Cardiac muscle cell (in vitro differentiated cells and primary cell): Measurements from ENCODE around the genes DCAKD and CRHR1.

DNA sequence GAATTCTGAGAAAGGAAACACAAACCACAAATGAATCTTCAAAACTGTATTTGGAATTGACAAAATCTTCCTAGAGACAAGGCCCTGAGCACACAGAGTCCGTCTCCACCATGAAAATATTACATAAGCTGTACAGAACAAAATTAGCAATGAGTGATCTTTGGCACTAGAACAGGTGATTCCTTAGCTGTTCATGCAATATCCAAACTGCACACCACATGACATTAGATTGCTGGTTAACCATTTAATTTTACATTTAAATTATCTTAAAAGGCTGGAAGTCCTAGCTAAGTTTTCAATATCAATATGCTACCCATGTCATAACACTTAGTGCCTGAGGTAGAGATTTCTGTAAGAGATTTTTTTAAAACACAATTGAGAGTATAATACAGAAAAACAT, 31.7 kb downstream of the GJC1 start:
- RAMPAGE, long total RNA = no peak
- RRBS = no CpG with 5 or more reads among the region's 1 CpG

GRCh38 chr17:44965867-44966195, 2.3 kb downstream of the C1QL1 start:
- RAMPAGE, long total RNA = no peak
- RRBS = no CpG with 5 or more reads among the region's 4 CpGs

DNA sequence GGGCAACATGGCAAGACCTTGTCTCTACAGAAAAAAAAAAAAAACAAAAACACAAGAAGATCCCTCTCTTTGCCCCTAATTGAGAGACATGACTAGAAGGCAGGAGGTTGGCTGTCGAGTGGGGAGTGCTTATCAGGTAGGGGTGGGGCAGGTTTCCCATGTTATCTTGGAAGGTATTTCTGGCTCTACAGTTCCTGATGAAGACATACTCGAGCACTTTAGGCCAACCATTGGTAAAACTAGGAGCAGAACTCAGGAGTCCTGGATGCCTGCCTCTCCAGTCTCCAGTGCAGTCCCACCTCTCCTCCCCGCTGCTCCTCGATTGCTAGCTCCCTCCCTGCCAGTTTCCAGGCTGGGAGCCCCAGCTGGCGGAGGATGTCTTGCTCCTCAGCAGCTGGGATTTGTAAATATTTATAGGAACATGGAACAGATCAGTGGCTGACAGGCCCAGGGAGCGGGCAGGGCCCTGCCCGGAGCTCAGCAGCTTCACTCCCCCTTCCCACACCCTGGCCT, 11.3 kb upstream of the C1QL1 start:
- RAMPAGE, long total RNA = no peak
- RRBS = 7% methylated on average over 1 of the region's 7 CpGs

DNA sequence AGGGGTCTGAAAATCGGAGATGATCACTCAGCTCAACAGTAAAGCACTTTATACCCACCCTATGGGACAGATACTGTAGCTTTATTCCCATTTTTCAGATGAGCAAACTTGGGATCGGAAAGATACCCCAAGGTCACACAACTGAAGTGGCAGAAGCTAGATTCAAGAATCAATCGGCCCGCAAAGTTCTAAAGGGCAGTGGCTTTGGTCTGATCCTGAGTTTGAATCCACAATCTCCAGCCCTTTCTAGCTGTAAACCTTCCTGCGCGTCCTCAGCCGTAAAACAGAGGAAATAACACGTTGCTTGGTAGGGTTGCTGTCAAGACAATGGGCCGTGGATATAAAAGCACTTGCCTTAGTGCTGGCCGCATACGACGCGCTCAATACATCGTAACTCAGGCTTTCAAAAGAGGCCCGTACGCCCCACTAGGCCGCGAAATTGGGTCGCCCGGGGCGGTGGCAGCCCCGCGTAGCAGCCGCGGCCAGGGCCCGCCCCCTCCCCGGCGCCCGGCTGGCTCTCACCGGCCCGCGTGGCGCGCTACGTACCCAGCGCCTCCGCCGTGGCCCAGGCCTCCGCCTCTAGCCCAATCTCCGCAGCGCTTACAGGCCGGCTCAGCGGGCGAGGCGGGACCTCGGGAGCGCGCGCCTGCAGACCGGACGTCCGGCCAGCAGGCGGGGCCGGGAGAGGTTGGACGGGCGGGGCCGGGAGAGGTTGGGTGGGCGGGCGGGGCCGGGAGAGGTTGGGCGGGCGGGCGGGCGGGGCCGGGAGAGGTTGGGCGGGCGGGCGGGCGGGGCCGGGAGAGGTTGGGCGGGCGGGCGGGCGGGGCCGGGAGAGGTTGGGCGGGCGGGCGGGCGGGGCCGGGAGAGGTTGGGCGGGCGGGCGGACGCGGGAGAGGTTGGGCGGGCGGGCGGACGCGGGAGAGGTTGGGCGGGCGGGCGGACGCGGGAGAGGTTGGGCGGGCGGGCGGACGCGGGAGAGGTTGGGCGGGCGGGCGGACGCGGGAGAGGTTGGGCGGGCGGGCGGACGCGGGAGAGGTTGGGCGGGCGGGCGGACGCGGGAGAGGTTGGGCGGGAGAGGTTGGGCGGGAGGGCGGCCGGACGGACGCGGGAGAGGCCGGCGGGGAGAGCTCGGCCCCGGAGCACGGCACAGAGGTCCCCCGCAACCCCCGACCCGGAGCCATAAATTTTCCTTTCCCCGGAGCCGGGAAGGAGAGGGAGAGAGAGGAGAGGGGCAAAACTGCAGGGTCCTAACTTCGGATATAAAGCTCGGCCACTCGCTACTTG, at the start of gene DCAKD:
TSS of gene DCAKD (minus strand) at position 626 of the 1,284 bp plus-strand sequence.
- RAMPAGE, long total RNA = no peak
- RRBS = 2% methylated on average over 42 of the region's 135 CpGs

- RAMPAGE, long total RNA = start-site peak on the minus strand at chr17:45060943-45061121, 268 and 105 reads in 2 replicates
- RRBS = 4% methylated on average over 10 of the region's 41 CpGs
These were observed 503 bp upstream of the NMT1 start for GRCh38 chr17:45060433-45061195.

DNA sequence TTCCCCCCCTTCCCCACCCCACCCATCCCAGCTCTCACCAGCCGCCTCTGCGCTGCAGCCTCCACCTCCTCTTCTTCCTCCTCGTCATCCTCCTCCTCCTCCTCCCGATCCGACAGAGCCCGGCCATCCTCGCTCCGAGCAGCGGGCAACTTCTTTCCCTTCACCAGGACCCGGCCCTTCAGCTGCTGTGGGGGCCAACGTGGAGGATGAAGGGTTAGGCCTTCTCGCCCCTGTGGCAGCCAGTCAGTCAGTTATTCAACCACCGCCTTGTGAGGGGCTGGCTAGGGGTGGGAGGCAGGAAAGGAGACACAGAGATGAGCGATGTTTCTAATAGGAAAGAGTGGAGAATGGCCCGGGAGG, 17.0 kb downstream of the PLCD3 start:
- RAMPAGE, long total RNA = no peak
- RRBS = 71% methylated on average over 5 of the region's 15 CpGs

GRCh38 chr17:45116525-45116957, 15.8 kb downstream of the PLCD3 start:
- RAMPAGE, long total RNA = no peak
- RRBS = no CpG with 5 or more reads among the region's 9 CpGs

- RAMPAGE, long total RNA = no peak
- RRBS = no CpG with 5 or more reads among the region's 23 CpGs
These were observed 13.6 kb downstream of the PLCD3 start for GRCh38 chr17:45118689-45119201.

- RAMPAGE, long total RNA = no peak
- RRBS = no CpG with 5 or more reads among the region's 5 CpGs
These were observed 4.9 kb downstream of the PLCD3 start for GRCh38 chr17:45127484-45127777.

- RAMPAGE, long total RNA = no peak
- RRBS = 2% methylated on average over 9 of the region's 13 CpGs
These were observed 176 bp downstream of the FMNL1 start for GRCh38 chr17:45222007-45222114.

DNA sequence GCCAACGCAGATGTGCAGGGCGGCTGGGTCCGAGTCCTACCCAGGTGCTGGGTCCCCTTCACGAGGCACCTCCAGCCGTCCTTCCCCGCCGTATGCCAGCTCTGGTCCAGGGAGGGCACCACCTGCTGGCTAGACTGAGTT, 9.9 kb downstream of the FMNL1 start:
- RAMPAGE, long total RNA = no peak
- RRBS = no CpG with 5 or more reads among the region's 7 CpGs

DNA sequence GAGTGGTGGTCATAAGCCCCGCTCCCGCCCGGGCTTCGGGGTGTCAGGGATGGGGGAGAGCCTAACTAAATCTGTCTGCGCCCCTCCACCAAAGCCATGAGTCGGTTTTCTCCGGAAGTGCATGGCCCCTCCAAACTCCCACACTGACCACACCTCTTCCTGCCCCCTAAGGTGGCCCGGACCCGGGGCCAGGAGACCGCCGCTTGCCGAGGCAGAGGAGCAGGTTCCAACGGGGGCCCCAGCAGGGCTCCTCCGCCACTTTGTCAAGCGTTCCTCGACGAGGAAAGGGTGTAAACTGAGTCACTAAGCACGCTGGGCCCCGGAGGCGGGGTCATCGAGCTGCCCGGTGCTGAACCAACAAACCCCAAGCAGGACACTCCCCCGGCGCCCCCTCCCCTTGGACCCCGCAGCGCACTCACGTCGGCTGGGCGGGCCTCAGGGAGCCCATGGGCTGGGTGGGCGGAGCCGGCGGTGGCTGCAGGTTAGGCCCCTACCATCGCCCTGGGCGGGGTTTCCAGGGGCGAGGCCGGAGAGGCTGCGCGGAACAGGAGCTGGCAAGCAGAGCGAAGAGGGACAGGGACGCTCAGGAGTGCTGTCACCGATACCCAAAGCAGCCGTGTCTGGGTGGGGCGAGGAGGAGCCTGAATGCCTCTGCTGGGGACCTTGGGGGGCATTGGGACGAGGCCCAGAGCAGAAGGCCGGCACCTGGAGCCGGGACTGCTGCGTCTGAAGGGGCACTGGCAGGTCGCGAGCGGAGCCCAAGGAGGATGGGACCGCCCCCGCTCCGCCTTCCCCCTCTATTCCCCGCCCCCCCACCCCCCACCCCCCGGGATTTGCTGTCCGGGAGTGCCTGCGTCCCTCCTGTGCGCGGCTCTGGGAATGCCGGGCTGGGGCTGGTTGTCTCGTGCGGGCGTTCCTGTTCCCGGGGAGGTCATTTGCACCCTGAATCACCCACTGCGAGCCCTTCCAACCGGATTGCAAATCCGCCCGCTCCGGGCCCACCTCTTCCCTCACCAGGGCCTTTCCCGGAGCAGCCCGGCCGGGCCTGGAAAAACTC, 1.1 kb downstream of the ARHGAP27 start:
- RAMPAGE, long total RNA = no peak
- RRBS = 3% methylated on average over 22 of the region's 72 CpGs

GRCh38 chr17:45468361-45469079, 22.0 kb downstream of the PLEKHM1 start:
- RAMPAGE, long total RNA = no peak
- RRBS = no CpG with 5 or more reads among the region's 13 CpGs

GRCh38 chr17:45585046-45585437, 94.5 kb upstream of the PLEKHM1 start:
- RAMPAGE, long total RNA = no peak
- RRBS = 8% methylated on average over 1 of the region's 39 CpGs

- RAMPAGE, long total RNA = no peak
- RRBS = 3% methylated on average over 42 of the region's 117 CpGs
These were observed at the start of gene CRHR1 for GRCh38 chr17:45783242-45784475. Gene CRHR1, plus strand, starts transcription at chr17:45784320.

GRCh38 chr17:46038950-46039407, 39.9 kb downstream of the STH start:
- RAMPAGE, long total RNA = no peak
- RRBS = no CpG with 5 or more reads among the region's 12 CpGs

DNA sequence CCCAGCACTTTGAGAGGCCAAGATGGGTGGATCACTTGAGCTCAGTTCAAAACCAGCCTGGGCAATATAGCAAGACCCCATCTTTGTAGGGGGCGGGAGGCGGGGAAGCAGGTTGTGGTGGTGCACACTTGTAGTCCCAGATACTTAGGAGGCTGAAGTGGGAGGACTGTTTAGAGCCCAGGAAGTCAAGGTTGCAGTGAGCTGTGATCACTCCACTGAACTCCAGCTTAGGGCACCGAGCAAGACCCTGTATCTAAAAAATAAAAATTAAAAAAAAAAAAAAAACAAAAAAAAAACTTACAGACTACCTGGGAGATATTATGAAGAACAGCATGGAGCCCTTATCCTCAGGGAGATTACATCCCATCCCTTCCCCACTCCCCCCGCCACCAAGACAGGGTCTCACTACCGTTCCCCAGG, 48.5 kb downstream of the STH start:
- RAMPAGE, long total RNA = no peak
- RRBS = no CpG with 5 or more reads among the region's 5 CpGs

DNA sequence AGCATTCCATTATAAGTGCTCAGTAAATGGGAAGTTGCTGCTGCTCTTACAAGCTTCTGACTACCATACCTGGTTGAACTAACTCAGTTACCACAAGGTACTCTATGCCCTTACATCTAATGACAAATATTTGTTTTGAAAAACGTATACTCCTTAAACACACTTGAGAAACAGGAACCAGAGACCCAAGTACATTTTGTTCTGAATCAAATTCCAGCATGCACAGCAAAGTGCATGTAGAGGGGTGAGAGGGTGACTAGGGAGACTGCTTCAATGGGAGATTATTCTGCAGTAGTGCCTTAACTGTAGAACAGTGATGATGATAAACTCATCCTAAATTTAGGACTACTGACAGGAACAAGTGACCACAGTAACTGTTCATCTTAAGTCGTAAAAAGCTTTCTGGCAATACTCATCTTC, 83.5 kb downstream of the KANSL1 start:
- RAMPAGE, long total RNA = no peak
- RRBS = no CpG with 5 or more reads among the region's 2 CpGs

DNA sequence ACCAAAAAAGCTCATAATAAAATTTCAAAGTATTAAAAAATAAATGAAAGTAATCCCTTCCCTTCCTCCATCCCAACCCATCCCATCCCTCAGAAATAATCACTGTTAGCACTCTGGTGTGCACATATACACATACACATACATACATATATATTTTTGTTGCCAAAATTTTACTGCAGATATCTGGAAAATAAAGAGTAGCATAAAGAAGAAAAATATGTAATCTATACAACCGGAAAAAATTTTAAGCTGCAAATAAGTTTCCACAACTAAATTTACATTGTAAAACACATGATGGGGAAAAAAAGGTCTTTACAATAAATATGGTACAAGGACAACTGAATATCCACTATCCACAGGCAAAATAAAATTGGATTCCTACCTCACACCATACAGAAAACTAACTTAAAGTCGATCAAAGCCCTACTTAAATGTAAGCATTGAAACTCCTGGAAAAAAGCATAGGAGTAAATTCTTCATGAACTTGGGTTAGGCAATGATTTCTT, 53.2 kb downstream of the KANSL1 start:
- RAMPAGE, long total RNA = no peak
- RRBS = no CpG with 5 or more reads among the region's 2 CpGs

GRCh38 chr17:46181720-46181920, 11.6 kb downstream of the KANSL1 start:
- RAMPAGE, long total RNA = no peak
- RRBS = no CpG with 5 or more reads among the region's 3 CpGs